ENCODE measurements around a stretch of chr6.

DNA sequence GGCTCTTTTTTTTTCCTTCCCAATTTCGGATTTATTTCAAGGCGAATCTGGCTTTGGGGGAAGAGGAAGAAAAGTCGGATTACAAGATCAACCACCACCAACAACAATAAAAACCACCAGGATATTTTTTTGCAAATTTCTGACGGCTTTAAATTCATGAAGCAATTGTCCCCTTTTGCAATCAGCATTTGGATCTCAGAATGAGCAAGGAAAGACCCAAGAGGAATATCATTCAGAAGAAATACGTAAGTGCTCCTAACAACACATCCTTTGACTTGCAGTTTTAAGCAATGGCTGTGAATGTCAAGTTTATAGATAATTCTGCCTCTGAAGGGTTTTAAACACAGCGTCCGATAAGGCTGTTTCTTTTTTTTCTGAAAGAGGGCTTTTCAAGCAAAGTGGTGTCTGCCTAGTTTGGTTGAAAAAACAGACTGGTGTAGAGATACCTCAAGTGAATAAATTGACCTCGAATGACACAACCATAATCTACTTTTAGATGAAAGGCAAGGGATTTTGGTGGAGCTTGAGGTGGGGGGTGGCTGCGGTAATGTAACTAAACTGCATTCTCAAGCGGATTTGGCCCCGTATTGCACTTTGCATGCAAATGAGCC lies 576 bp downstream of the JARID2 start:
- PRO-cap = bidirectional peak, plus-strand start at position 187 of the sequence, minus-strand start outside the sequence
- RAMPAGE, long total RNA, 2 experiments = no peak in any of the 2 experiments

DNA sequence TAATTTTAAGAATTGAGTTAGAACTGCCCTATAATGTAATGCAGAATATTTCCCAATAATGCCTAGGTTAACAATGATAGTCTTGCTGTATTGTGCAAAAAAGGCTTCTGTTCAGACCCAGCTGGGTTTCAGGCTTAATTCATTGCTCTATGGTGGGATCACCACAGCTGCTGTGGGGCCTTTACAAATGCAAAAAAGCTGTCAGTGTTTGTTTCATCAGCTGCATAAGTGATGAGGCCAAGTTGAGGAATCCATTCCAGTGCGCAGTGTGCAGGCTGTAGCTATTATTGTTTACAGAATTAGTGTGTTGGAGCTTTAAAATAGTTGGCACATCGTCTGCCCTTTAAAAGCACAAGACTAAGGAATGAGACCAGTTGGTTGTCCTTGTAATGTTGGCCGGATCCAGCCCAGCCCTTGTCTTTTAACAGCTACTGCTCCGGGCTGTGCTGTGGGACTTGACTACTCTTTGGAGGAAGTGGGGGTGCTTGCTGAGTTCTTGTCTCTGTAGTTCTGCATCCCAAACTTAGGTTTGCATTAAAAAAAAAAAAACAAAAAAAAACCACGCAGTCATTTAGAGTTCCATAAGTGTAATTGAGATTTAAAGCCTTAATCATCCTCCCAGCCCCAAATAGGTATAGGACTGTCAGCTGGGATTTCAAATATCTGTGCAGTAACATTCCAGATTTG lies 19.1 kb downstream of the JARID2 start:
- PRO-cap = no peak
- RAMPAGE, long total RNA, 2 experiments = no peak in any of the 2 experiments

DNA sequence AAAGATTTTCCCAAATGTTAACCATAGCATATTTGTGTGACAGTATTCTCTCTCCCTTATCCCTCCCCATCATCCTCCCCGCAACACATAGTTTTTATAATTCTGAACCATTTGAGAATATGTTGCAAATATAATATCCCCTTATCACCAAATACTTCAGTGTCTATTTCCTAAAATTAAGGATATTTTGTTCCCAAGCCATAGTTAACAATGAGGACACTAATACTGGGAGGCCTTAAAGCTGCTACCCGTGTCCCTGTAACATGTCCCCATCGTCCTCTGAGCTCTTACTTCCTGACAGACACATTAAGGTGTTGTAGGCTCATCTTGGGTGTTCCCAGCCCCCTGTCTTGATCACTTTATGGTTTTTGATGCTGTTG lies 50.6 kb downstream of the JARID2 start:
- PRO-cap = no peak
- RAMPAGE, long total RNA, 2 experiments = no peak in any of the 2 experiments

GRCh38 chr6:15308397-15309289 lies 62.8 kb downstream of the JARID2 start:
- PRO-cap = no peak
- RAMPAGE, long total RNA, 2 experiments = no peak in any of the 2 experiments

- PRO-cap = no peak
- RAMPAGE, long total RNA, 2 experiments = no peak in any of the 2 experiments
Observed at GRCh38 chr6:15353893-15354573, 108.2 kb downstream of the JARID2 start.

DNA sequence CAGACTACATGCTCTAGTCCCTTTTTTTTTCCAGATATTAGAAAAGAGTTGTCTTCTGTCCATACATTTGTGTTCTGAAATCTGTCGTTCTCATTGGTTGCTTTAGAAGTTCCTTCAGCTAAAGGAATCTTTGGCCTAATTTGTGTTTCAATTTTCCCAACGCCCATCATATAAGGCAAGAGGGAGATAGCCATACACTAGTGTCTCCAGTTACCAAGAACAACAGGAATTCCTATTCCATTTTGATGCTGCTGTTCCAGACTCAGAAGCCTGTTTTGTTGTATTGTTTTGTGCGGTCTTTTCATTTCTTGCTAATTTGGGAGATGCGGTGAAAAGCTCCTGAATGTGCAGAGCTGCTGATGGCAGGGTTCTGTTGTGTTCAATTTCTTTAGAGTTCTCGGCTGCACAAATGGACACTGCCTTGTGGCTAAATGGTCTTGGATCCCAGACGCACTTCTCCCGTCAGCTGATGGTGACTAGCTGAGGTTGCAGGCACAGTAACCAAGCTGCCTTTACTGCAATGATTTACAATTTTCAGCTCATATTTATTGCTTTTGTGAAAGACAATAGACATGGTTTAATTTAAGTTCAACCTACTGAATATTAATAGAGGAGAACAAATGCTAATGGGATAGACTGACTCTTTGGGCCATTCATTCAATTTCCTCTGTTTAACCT lies 159.2 kb downstream of the JARID2 start:
- PRO-cap = no peak
- RAMPAGE, long total RNA, 2 experiments = no peak in any of the 2 experiments

GRCh38 chr6:15414365-15414854 lies 168.5 kb downstream of the JARID2 start:
- PRO-cap = no peak
- RAMPAGE, long total RNA, 2 experiments = no peak in any of the 2 experiments

GRCh38 chr6:15522063-15522580 lies 140.7 kb downstream of the DTNBP1 start:
- PRO-cap = no peak
- RAMPAGE, long total RNA, 2 experiments = no peak in any of the 2 experiments

DNA sequence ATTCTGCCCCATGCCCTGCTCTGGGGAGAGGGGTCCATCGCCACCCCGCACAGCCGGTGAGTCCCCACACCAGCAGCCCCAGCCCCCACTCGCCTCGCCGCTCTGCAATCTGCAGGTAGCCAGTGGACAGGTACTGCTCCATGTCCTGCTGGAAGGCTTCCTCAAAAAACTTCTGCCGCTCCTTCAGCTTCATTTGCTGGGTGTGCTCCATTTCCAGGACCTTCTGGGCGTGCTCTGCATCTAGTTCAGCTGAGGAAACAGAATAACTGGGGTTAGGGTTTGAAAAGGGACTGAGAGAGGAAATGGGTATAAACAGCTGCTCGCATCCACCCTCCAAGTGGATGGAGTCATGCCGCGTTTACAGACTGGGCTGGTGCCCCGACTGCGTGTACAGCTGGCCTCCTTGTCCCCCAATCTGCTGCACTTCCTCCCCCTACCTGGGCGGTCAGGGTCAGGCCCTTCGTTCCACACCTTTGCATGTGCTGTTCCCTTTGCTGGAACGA lies 129.6 kb downstream of the DTNBP1 start:
- PRO-cap = no peak
- RAMPAGE, long total RNA, 2 experiments = no peak in any of the 2 experiments

GRCh38 chr6:15621269-15622164 lies 41.3 kb downstream of the DTNBP1 start:
- PRO-cap = no peak
- RAMPAGE, long total RNA, 2 experiments = no peak in any of the 2 experiments

GRCh38 chr6:15661849-15662181 lies 1.0 kb downstream of the DTNBP1 start:
- PRO-cap = no peak
- RAMPAGE, long total RNA, 2 experiments = no peak in any of the 2 experiments

GRCh38 chr6:15895731-15896119 lies 232.9 kb upstream of the DTNBP1 start:
- PRO-cap = no peak
- RAMPAGE, long total RNA, 2 experiments = no peak in any of the 2 experiments

GRCh38 chr6:16141206-16142214 lies 12.6 kb downstream of the MYLIP start:
- PRO-cap = no peak
- RAMPAGE, long total RNA, 2 experiments = no peak in any of the 2 experiments

- PRO-cap = no peak
- RAMPAGE, long total RNA, 2 experiments = no peak in any of the 2 experiments
Observed at GRCh38 chr6:16148252-16148837, 19.5 kb downstream of the MYLIP start.

DNA sequence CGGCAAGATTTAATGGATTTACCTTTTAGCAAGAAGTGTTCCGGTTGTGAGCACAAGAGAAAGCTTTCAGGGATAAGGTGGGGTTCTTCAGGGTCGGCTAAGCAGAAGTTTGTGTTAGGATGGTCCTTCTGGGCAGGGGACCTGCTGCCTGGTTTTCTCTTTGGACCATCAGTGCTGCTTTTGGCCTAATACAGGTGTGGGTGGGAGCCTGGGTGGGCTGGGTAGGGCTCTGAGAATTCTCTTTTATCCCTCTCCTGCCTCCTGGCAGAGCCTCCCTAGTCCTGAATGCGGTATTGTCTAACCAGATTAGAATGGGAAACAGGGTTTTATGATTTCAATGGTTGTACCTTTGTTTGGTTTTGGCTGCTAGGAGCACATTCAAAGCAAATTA lies 11.4 kb downstream of the GMPR start:
- PRO-cap = no peak
- RAMPAGE, long total RNA, 2 experiments = no peak in any of the 2 experiments

DNA sequence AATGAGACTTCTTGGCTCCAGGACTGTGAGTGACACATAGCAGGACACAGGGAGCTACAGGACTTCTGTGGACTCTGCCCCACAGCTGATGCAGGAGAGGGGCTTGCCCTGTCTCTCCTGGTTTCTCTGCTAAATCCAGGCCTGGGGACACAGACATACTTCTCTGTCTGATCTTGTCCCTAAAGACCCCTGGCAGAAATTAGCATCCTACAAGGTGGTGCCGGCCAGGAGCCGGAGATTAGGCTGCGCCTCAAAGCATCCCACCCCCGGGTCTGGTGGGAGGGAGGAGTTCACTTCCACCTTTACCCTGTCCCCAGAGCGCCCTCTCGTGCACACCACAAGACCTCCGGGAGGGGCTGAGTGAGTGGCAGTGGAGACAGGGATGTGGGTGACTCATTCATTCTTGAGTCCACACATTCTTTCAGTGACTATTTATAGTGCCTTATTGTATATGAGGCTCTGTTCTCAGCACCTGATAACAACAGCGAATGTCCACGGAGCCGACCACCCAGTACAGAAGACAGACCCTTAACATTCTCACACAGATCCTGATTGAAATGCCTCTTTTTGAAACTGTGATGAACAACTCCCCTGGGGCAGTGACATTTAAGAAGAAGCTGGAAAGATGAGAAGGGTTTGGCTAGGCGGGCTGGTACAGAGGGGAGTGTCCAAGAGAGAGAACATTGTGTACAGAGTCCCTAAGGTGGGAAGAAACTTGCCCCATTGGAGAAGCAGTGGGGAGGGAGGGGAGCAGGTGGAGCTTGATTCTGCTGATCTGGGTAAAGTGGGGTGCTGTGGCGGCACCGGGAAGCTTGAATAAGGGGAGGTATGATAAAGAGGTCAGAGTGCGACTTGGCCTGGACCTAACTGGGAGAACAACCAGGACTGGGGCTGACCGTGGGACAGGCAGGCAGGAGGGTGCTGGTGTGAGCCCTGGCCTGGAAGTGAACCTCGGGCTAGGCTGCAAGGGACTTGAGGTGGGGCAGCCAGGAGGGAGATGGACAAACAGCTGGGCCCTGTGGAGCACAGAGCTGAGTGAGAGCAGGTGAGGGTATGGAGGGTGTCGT lies 39.1 kb downstream of the GMPR start:
- PRO-cap = no peak
- RAMPAGE, long total RNA, 2 experiments = no peak in any of the 2 experiments

GRCh38 chr6:16302603-16303547 lies 64.5 kb downstream of the GMPR start:
- PRO-cap = no peak
- RAMPAGE, long total RNA, 2 experiments = no peak in any of the 2 experiments

GRCh38 chr6:16305795-16306225 lies 67.4 kb downstream of the GMPR start:
- PRO-cap = no peak
- RAMPAGE, long total RNA, 2 experiments = no peak in any of the 2 experiments

DNA sequence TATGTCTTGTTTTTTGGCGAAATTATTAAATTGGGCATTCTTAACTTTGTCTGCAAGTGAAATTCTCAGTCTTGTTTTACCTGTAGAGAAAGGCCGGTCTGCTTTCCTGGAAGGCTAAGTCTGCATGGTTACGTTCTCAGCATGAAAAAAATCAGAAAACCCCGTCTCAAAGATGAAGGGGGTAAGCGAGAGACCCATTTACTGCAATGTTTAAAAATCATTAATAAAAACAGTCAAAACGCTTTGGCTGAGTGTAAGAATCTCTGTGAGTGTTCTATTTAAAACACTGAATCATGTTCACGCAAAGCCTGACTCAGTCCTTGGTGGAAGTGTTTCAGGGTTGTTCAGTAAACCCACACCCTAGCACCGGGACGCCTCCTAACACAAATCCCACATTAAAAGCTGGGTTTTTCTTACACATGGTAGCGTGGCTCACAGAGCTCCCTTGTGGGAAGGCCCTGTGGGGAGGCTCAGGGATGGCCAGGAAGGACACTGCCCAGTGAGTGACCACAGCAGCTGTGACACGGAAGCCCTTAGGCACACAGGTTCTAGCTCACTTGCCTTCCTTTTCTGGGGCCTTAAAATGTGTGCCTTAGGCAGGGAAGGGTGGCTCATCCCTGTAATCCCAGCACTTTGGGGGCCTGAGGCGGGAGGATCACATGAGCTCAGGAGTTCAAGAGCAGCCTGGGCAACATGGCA lies 80.1 kb downstream of the GMPR start:
- PRO-cap = no peak
- RAMPAGE, long total RNA, 2 experiments = no peak in any of the 2 experiments

DNA sequence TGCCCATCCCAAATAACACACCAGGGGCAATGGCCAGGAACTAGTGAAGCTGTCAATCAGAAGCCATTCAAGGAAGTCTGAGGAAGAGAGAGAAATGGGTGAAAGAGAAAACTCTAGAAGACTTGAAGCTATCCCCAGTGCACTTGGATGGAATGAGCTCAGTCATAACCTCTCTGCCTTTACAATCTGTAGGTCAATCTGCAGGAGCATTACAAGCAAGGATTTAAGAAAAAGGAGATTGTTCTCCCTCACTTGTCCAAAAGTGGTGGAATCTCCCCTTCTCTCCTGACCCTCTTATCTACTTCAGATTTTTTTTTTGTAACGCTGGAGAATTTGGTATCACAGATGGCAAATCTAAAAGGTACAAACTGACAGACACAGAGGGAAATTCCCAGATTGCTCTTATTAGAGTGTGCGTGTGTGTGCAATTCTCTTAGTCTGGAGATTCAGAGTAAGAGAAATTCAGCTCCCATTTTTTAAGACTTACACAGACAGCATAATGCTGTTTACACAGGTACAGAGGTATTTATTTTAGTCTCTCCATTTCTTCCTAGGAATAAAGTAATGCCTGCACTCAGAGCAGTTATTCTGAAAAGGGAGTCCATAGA lies 242.7 kb downstream of the GMPR start:
- PRO-cap = no peak
- RAMPAGE, long total RNA, 2 experiments = no peak in any of the 2 experiments